Caco-2 (cell line): ENCODE measurements around the genes NUP50 and KIAA0930.

DNA sequence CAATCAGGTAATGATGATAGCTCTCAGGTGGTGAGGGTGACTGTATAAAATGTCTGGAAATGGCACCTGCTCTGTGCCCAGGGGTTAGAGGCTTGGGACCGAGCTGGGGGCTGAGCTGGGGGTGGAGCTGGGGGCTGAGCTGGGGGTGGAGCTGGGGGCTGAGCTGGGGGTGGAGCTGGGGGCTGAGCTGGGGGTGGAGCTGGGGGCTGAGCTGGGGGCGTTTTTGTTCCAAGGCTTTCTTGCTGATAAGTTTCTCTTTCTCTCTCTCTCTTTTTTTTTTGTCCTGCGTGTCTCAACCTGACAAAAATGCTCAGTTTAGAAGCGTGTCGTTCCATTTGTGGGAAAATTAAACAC is 32.7 kb downstream of the PARVB start:
- PRO-cap = no peak
- RRBS = no CpG with 5 or more reads among the region's 5 CpGs

- PRO-cap = no peak
- RRBS = no CpG with 5 or more reads among the region's 16 CpGs
These were observed 44.8 kb downstream of the PARVB start for GRCh38 chr22:44068849-44069358.

- PRO-cap = no peak
- RRBS = no CpG with 5 or more reads among the region's 9 CpGs
These were observed 9.2 kb upstream of the PARVG start for GRCh38 chr22:44171486-44172010.

DNA sequence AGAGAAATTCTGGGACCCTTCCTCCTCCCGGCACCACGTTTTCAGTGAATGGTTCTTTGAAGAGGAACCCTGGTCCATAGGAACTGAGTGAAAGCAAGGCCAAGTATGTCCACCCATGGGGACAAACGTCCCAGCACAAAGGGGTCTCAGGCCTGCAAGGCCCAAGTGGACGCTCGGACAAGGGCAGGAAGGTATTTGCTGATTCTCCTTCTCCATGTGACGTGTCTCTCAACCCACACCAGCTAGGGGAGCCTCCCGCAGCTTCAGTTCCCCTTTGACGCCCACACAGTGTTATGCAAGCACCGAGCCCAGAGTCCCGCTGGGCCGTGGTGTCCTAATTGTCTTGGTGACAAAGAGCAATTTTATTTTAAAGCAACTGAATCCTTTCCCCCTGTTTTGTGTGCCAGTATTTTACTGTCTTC is 8.4 kb upstream of the PARVG start:
- PRO-cap = no peak
- RRBS = no CpG with 5 or more reads among the region's 11 CpGs

DNA sequence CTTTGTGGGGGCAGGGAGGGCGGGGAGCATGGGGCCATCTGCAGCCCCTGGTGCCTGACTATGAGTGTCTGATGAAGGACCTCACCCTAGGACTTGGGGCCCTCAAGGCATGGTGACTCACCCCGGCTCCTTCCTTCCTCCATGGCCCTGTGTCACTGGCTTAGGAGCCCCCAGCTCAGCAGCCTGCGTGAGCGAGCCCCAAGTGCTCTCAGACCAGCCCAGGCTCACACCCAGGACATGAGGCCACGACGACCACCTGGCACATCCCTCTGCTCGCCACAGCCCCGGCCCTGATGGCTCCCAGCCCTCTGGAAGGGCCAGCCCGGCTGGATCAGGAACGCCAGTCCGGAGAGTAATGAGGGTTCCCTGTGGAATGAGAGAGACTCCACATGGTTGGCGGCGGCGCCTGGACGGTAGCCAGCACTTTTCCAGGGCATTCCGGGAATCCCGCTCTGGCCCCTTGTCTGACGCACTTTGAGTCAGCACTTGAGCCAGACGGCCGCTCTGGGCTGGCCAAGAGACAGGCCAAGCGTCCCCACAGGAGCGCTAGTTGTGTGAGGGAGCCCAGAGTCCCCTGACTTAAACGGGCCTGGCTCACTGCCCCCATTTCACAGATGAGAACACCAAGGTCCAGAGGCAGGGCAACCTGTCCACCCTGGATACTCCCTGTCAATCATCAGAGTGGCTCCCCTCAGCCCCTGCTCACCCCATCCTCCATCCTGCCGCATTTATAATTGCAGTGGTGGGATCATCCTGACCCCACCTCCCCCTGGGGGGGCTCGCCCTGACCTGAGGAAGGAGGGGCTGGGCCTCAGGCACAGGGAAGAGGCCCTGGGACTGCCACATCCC is 50.8 kb upstream of the SHISAL1 start:
- PRO-cap = no peak
- RRBS = 48% methylated on average over 4 of the region's 25 CpGs

DNA sequence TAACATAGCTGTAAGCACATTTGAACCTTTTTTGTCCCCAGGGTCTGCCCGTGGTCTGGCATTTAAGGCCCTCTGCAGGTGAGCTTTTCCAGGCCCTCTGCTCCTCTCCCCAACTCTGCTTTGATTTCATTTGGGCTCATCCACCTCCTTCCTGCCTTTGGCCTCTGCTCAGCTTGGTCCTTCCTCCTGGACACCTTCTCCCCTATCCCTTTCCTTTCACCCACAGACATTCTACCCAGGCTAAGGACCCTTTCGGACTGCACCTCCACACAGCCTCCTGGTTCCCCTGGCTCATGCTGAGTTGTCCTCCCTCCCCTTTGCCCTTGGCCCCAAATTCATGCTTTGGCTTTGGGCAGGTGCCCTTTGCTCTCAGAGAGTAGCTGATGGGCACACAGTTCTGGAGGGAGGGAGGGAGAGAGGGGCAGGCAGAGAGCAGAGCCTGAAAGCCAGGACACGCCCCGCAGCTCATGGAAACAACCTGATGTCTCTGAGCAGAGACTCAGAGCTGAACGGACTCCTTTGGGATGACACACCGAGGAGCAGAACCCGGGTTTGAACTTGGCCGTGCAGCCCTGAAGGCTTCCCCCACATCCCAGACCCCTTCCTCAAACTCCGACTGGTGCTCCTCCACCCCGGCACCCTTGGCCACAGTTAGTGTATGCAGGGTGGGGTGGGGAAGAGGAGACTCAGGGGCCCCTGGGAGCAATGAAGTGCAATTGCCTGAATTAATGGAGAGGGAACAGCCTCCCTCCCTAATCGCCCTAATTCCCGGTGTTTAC is 70.9 kb upstream of the SHISAL1 start:
- PRO-cap = no peak
- RRBS = 45% methylated on average over 4 of the region's 12 CpGs

DNA sequence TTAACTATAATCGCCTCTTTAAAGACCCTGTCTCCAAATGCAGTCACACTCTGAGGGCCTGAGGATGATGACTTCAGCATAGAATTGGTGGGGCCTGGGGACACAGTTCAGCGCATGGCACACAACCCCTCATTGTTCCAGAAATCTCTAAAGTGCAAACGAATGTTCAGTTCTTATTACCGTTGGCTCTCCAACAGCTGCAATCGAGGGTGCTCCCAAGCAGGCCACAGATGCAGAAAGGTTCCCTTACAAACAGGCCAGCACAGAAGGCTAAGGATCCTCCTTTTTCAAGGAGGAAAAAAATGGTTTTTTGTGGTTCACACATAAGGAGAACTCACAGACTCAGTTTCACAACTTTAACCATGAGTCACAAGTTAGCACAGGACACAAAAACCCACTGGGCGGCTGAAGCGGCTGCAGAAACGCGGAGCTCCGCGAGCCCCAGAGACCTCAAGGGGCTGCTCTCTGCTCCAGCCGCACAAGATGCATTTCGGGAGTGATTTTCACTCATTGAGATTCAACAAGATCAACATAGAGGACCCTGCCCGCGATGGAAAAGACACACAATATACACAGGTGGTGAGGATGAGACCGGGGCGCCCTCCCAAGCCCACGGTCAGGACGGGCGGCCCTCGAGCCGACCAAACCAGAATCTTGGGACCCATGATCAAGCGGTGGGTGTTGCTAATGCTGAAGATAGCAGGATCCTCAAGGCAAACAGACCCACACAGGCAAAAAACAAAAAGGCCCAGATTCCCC is 98.2 kb upstream of the PRR5 start:
- PRO-cap = no peak
- RRBS = no CpG with 5 or more reads among the region's 23 CpGs

GRCh38 chr22:44648246-44649325 is 53.4 kb upstream of the PRR5 start:
- PRO-cap = no peak
- RRBS = no CpG with 5 or more reads among the region's 23 CpGs

DNA sequence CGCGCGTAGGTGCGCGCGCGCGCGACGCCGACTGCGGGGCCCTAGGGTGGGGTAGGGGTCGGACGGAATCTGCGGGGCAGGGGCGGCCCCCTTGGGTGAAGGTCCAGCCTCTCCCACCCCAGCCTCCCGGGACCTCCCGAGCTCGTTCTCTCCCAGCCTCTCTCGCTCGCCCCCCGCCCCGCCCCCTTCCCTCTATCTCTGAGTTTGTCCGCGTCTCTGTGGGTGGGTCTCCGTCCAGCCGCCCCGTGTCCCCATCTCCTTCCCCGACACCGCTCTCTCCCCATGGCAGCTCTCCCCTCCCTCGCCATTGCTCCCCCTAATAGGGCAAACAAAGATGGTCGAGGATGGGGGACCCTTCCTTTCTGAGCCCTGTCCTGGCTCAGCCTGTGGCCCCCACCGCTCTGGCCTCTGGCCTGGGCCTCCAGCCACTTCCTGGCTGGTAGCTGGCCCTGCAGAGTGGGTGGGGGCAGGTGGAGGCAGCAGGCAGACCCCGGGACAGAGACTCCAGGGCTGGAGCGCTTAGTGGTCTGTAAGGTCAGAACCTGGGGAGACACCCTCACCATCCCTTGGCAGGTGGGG is 33.0 kb upstream of the PRR5 start:
- PRO-cap = no peak
- RRBS = no CpG with 5 or more reads among the region's 35 CpGs

DNA sequence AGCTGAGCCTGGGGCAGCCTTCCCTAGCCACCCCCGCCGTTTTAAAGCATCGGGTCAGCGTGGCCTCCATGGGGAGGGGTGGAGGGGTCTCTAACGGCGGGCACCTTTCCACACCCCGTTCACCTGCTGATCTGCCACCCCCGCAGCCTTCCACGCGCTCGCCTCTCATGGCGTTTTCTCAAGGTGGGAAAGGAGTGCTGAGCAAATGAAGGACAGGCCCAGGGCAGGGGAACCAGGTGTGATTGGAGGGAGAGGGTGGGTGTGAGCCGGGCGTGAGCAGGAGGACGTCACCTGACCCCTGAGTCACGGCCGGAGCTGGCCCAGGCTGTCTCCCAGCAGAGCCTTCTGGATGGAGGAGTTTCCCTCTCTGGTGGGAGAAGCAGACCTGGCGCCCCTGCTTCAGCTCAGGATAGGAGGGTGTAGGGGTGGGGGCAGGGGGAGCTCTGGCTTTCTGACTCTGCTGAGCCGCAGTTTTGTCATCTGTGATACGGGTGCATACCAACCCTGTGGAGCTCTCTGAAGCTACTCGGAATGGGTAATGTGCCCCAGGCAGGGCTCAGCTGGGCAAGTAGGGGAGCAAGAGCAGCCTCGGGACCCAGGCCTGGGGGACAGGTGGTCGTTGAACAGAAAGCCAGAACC is 14.0 kb upstream of the ARHGAP8 start:
- PRO-cap = bidirectional peak, plus-strand start at position 354 of the sequence, minus-strand start at position 236 of the sequence
- RRBS = 46% methylated on average over 5 of the region's 23 CpGs

- PRO-cap = bidirectional peak, plus-strand start at chr22:45164028, minus-strand start at chr22:45163714; bidirectional peak, plus-strand start at chr22:45164705, minus-strand start at chr22:45164404
- RRBS = 2% methylated on average over 59 of the region's 120 CpGs
These were observed at the start of gene NUP50 for GRCh38 chr22:45163463-45164479. TSS of gene NUP50 (plus strand) at chr22:45163925.

DNA sequence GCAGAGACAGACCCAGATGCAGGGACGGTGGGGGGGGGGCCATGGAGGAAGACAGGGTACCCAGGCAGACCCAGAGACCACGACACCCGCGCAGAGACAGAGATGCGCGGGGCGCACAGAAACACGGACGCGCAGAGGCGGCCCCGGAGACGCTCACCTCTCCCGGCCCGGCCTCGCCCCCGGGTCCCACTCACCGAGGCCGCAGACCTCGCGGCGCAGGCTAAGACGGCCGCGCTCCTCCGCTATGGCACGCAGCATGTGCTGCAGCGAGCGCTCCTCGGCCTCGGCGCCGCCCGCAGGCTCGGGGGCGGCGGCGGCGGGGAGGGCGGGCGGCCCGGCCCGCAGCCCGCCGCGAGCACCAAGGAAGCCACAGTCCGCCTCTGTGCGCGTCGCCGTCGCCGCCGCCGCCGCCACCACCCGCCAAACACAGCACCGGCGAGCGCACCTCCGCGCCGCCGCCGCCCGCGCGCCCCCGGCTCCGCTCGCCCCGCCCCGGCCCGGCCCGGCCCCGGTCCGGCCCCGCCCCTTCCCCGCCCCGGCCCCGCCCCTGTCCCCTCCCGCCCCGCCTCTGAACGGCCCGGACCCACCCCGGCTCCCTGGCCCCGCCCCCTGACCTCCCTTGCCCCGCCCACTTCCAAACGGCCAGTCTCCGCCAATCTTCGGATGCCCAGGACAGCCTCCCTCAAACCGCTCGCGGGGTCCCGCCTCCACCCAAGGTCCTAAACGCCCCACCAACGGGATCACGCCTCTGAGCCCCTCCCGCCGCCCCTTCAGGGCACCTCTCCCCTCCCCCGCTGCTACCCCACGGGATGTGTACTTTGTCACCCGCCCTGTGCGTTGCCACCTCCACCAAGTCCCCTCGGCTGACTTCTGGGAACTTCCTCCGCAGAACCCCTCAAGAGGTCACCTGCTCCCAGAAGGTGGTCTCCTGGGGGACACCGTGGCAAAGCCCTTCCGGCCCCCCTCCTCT is at the start of gene KIAA0930:
Gene KIAA0930, minus strand, starts transcription at position 449 of the 970 bp plus-strand sequence.
- PRO-cap = bidirectional peak, plus-strand start at position 685 of the sequence, minus-strand start at position 479 of the sequence
- RRBS = 3% methylated on average over 23 of the region's 108 CpGs

GRCh38 chr22:45268517-45269394 is 16.0 kb upstream of the UPK3A start:
- PRO-cap = bidirectional peak, plus-strand start at chr22:45268696, minus-strand start at chr22:45268406; unidirectional peak, plus-strand start at chr22:45269313
- RRBS = 7% methylated on average over 8 of the region's 72 CpGs

DNA sequence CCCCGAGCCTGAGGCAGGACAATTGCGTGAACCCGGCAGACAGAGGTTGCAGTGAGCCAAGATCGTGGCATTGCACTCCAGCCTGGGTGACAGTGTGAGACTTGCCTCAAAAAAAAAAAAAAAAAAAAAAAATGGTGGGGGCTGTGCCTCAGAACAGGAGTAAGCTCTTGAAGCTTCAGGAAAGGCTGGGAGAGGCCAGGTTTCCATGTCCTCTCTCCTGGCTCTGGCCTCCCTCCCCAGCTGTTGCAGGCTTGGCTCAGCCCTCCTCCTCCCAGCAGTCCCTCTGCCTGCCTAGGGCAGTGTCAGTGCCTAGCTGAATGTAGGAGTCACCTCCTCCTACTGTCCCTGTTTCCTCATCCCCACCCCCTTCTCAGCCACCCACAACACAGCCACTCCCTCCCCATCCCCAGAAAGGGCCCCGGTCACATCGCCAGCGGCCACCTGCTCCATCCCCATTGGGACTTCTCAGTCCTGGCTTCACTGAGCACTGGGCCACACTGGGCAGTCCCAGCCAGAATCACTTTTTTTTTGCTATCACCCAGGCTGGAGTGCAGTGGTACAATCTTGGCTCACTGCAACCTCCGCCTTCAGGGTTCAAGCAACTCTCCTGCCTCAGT is 3.0 kb upstream of the FBLN1 start:
- PRO-cap = no peak
- RRBS = no CpG with 5 or more reads among the region's 8 CpGs

DNA sequence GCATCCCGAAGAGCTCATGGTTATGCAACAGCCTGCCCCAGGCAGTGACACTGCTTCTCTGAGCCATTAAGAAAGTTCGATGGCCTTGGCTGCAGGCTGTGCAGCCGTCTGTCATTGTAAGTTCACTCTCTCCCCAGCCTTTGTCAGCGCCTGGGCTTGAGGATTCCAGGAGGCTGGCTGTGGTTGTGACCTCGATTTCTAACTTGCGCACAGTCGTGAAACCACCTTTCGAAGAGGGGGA is 48.9 kb downstream of the FBLN1 start:
- PRO-cap = no peak
- RRBS = no CpG with 5 or more reads among the region's 8 CpGs

DNA sequence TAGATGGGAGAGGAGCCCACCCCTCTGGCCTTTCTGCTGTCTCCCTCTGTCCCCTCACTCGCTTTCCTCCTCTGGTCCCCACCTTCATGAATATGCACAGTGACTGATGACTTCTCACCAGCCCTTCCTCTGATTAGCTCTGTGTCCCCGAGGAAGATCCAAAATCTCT is 73.8 kb downstream of the FBLN1 start:
- PRO-cap = no peak
- RRBS = no CpG with 5 or more reads among the region's 2 CpGs

GRCh38 chr22:45600103-45601271 is 71.1 kb upstream of the ATXN10 start:
- PRO-cap = no peak
- RRBS = no CpG with 5 or more reads among the region's 25 CpGs

DNA sequence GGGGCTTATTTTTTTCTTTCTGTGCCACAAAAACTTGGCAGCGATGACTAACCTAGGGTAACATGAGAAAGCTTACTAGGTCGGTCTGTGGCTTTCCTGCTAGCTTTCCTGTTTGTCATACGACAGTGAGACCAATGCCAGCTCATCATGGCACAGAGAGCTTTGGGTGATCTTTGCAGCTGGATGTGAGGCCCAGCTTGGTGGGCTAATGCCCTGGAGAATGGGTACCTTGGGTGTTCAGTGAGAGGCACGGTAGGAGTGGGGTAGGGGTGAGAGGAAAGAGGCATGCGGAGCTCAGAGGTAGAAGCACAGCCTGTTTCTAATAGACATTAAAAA is 62.7 kb upstream of the ATXN10 start:
- PRO-cap = no peak
- RRBS = no CpG with 5 or more reads among the region's 5 CpGs

GRCh38 chr22:45638760-45639528 is 32.7 kb upstream of the ATXN10 start:
- PRO-cap = no peak
- RRBS = no CpG with 5 or more reads among the region's 18 CpGs

GRCh38 chr22:45670986-45671370 is 656 bp upstream of the ATXN10 start:
- PRO-cap = no peak
- RRBS = 53% methylated on average over 3 of the region's 10 CpGs